GM19240 (cell line): ENCODE results near the gene WNT5B.

DNA sequence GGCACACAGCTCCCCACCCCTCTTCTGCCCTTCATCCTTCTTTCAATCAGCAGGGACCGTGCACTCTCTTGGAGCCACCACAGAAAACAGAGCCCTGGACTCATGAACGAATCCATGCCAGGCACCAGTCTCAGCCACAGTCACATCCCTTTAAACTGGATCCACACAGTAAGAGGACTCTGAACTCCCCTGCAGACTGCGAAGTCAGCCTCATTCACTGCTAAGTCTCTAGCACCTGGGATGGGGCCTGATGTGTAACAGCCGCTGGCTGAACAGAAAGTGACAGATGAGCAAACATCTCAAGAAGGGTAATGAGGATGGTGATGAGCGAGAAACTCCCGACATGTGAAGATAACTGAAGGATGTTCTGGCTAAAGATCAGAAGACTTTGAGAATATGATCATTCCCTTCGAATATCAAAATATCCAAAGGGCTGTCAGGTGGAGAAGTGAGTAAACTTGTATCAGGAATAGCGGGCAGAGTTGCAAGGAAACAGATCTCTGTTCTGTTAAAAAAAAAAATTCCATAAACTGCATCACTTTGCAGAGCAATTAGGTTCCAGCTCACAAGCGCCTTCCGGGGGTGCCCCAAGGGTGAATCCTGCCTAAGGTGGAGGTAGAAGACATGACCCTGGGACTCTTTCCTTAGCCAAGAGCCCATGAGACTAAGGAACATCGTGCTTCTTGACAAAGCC lies 45.7 kb upstream of the IQSEC3 start:
- RRBS = no CpG with 5 or more reads among the region's 11 CpGs

GRCh38 chr12:203408-204018 lies 10.4 kb downstream of the SLC6A12 start:
- RRBS = 22% methylated on average over 11 of the region's 77 CpGs

- RRBS = no CpG with 5 or more reads among the region's 1 CpG
Measured at GRCh38 chr12:286393-286771, 23.7 kb upstream of the SLC6A13 start.

- RRBS = no CpG with 5 or more reads among the region's 5 CpGs
Measured at GRCh38 chr12:469035-469346, 9.3 kb downstream of the B4GALNT3 start.

DNA sequence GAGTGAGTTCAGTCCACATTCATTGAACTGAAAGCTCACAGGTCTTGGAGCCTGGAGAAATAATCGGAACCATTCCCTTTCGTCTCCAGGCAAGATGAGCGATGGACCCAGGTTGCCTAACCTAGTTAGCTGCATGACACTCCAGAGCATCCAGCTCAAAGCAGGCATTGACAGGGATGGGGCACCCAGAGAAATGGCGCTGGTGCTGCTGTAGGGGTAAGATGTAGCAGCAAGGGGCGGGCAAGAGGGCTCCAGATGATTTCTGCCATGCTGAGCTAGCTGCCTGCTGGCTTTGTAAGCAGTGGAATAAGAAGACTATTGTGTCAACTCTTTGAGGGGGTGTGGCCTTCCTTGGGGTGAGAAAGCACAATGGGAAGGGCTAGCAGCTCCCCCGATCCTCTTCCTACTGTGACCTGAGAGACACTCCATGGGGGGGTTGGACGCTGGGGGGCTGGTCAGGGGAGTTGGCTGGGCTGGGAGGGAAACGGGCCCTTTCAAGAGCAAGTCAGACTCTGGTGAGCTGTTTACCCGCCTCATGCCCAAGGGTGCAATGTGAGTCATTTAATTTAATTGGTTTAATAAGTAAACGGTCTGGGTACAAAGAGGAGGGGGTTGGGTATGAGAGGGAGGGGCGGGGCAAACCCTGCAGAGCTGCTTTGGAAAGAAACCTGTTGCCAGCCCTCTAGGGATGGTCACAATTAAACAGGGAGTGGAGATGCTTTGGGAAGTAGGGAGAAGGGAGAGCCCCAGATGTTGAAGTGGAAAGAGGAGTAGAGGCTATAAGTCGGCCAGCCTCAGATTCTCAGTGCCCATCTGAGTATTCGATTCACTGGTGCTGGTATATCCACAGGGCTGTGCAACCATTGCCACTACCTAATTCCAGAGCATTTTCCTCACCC lies 50.5 kb downstream of the B4GALNT3 start:
- RRBS = no CpG with 5 or more reads among the region's 13 CpGs

GRCh38 chr12:561772-562524 lies 101.3 kb downstream of the NINJ2 start:
- RRBS = no CpG with 5 or more reads among the region's 25 CpGs

DNA sequence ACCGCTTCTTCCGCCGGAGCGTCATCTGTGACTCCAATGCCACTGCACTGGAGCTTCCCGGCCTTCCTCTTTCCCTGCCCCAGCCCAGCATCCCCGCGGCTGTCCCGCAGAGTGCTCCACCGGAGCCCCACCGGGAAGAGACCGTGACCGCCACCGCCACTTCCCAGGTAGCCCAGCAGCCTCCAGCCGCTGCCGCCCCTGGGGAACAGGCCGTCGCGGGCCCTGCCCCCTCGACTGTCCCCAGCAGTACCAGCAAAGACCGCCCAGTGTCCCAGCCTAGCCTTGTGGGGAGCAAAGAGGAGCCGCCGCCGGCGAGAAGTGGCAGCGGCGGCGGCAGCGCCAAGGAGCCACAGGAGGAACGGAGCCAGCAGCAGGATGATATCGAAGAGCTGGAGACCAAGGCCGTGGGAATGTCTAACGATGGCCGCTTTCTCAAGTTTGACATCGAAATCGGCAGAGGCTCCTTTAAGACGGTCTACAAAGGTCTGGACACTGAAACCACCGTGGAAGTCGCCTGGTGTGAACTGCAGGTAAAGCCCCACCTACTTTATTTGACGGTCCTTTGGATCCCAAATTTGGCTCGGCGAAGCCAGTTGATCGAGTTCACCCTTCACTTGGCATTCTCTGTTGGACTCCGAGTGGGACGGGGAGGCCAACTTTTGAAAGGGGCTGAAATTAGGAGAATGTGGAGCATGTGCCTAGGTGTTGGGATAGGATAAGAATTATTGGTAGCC lies 1.6 kb downstream of the WNK1 start:
- RRBS = 1% methylated on average over 8 of the region's 44 CpGs

GRCh38 chr12:915893-916890 lies 33.3 kb downstream of the RAD52 start:
- RRBS = no CpG with 5 or more reads among the region's 47 CpGs

- RRBS = 7% methylated on average over 8 of the region's 37 CpGs
Measured at GRCh38 chr12:991463-992167, 592 bp downstream of the ERC1 start.

- RRBS = no CpG with 5 or more reads among the region's 4 CpGs
Measured at GRCh38 chr12:1099013-1099636, 108.1 kb downstream of the ERC1 start.

DNA sequence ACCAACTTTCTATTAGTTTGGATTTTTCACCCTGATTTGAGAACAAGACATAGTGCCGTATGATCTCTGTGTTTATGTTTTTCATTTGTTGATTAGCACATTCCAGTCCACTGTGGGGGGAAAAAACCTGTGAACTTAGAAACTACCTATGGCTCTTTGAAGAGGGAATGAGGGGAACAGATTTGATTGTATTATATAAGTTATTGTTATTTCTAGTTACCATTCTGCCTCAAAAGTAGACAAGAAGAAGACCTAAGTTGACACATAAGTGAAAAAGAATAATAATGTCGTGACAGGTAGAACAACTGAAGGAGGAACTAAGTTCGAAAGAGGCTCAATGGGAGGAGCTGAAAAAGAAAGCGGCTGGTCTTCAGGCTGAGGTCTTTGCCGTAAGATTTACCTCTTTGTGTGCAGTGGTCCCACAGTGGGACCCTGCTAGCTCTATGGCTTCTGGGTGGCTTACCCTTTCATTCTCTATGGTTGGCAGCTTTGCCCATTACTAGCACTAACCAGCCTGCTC lies 121.0 kb downstream of the ERC1 start:
- RRBS = no CpG with 5 or more reads among the region's 5 CpGs

DNA sequence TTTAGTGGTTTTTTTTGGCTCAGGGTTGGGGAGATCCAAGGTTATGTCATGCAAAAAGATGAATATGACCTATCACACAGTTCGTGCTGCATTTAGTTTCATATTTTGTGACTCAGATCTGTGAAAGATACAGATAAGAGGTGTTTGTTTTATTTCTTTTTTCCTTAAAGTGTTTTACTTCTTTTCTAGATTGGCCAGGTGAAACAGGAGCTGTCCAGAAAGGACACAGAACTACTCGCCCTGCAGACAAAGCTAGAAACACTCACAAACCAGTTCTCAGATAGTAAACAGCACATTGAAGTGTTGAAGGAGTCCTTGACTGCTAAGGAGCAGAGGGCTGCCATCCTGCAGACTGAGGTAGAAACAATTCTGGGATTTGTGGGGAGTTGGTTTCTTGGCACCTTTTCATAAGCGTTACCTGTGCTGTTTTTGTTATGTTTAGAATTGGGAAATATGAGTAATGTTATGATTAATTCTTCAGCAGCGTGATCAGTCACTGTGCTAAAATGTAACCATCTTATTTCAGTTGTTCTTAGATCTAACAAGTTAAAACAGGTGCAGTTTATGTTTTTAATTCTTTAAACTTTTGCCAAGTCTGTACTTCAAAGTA lies 124.8 kb downstream of the ERC1 start:
- RRBS = no CpG with 5 or more reads among the region's 4 CpGs

DNA sequence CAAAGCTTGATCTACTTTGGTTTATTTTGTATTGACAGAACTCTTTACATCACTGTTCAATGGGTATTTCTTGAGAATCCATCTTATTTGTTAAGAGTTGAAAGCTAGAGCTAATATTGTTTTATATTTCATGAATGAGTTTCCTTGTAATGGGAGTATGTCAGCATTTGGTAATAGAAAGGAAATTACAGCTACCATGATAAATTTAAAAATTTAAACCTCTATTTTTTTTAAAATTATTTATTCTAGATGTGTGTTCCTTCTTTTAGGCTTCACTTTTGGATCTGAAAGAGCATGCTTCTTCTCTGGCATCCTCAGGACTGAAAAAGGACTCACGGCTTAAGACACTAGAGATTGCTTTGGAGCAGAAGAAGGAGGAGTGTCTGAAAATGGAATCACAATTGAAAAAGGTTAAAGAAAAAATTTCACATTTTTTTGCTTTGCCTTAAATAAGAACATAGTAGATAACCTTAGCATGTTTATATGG lies 192.0 kb downstream of the ERC1 start:
- RRBS = no CpG with 5 or more reads among the region's 1 CpG

- RRBS = no CpG with 5 or more reads among the region's 5 CpGs
Measured at GRCh38 chr12:1277884-1278452, 286.9 kb downstream of the ERC1 start.

GRCh38 chr12:1384907-1385123 lies 209.6 kb downstream of the FBXL14 start:
- RRBS = no CpG with 5 or more reads among the region's 2 CpGs

- RRBS = no CpG with 5 or more reads among the region's 15 CpGs
Measured at GRCh38 chr12:1595101-1595631, 785 bp upstream of the FBXL14 start.

DNA sequence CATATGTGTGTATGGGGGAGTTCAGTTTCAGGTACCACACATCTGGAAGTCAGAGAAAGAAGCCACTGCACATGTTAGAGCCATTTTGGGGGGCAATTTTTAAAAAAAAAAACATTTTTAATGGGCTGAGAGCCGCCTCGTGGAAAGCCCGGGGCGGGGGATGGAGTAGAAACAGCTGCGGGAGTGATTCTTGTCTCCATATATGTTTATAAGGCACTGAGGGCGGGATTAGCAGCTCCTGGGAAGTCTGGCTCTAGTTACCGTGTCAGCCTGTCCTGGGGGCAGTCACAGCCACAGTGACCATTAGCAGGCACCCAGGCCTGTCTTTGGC lies at the start of gene WNT5B:
Gene WNT5B (plus strand): TSS at position 284 of the 331 bp plus-strand sequence.
- RRBS = no CpG with 5 or more reads among the region's 7 CpGs

GRCh38 chr12:1634115-1634706 lies 5.2 kb downstream of the WNT5B start:
- RRBS = no CpG with 5 or more reads among the region's 9 CpGs

DNA sequence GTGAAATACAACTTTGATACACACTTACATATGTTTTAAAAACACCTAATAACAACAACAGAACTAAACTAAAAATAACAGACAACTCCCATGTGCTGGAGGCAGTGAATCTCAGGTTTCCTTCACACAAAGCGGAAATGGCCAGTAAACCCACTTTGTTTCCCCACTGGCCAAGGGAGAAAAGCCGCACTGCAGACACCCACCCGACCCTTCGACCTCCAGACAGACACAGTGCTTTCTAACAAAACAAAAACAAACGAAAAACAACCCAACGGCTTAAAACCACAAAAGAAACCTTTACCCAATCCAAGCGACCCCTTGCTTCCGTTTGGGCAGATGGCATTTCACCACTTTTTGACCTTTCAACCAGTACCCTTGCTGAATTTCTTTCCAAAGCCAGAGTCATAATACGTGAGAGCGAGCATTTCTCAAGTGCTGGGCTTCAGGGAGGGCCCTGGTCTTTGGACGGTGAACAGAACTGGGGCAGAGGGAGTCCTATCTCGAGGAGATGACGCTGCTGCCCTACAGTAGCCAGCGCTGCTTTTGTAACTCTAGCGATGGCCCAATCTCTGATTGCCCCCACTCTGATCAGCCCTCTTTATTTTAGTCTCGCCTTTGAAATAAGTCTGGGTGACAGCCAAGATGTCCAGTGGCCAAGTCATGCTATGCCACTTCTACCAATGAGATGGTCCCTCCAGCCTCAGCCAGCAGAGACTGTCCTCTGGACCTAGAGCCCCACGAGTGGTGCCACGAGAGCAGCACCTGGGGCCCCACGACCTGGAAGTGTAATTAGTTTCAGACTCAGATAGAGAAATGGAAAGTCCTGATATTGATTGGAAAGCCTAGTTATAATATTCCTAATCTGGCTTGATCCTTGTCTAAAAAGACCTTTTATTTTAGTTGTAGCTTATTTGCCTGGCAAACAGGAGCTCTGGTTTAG lies 21.9 kb upstream of the ADIPOR2 start:
- RRBS = no CpG with 5 or more reads among the region's 19 CpGs

GRCh38 chr12:1681094-1681544 lies 9.8 kb upstream of the ADIPOR2 start:
- RRBS = no CpG with 5 or more reads among the region's 4 CpGs